Aortic smooth muscle cell (primary cell): ENCODE measurements around the genes HEATR4 and ACOT2.

- RRBS, result no CpG with 5 or more reads among the region's 5 CpGs
Measured at GRCh38 chr14:71355698-71356587, 35.7 kb downstream of the SIPA1L1 start.

GRCh38 chr14:71384181-71385041 lies 64.1 kb downstream of the SIPA1L1 start:
- RRBS, result no CpG with 5 or more reads among the region's 12 CpGs

- RRBS, result no CpG with 5 or more reads among the region's 6 CpGs
Measured at GRCh38 chr14:72477663-72478252, 416.1 kb downstream of the DPF3 start.

DNA sequence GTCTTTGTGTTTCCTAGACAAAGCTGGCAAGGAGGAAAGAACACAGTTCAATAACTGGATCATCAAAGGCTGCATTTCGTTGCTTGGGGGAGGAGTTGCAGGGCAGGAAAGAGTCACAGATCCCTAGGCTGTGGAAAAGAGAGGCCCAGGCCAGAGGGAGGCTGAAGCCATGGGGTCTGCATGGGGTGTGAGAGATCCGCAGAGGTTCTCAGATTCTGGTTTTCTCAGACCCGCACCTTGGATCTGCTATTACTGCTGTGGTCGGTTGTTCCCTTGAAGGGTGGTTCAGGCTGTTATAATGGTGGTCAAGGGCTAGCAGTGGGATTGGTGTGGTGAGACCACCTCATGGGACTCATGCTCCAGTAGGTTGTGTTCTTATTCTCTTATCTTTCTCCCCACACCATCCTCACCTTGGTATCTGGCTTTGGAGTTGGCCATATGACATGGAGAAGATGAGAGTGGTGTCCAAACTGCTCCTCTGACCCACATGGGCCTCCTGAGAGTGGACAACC lies 364.8 kb downstream of the DPF3 start:
- RRBS, result no CpG with 5 or more reads among the region's 4 CpGs

DNA sequence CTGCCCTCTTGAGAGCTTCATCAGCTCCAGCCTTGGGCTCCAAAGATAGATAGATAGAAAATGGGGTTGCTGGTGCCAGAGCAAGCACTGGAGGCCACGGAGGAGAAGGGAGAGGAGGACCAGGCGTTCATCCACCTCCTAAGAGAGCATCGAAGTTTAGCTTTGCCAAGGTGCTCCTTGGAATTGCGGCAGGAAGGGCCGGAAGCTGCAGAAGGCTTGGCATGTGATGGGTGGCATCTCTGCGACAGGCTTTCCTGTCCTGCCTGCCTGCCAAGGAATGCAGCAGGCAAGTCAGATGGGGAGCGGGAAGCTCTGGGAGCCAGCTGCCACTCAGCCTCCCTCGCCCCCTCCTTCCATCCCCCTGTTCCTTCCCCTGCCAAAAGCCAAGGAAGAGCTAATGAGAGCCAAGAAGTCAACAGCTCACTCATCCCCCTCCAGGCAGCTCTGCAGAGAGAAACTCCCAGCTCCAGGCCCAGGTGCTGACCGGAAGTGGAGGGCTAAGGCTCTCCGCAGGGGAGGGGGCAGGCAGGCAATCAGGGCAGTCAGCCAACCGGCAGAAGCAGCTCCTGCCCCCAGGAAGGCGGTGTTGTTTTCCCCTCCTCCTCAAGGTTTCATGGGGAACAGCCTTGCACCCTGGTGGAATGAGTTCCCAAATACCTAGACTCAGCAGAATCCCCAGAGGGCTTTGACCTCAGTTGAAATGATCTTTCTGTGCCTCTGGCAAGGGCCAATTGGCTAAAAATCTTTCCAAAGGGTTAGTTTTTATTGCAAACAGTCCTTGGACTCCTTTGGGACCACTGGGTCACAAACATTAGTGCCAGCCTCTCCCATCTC lies 349.3 kb downstream of the DPF3 start:
- RRBS, result 33% methylated on average over 3 of the region's 12 CpGs

DNA sequence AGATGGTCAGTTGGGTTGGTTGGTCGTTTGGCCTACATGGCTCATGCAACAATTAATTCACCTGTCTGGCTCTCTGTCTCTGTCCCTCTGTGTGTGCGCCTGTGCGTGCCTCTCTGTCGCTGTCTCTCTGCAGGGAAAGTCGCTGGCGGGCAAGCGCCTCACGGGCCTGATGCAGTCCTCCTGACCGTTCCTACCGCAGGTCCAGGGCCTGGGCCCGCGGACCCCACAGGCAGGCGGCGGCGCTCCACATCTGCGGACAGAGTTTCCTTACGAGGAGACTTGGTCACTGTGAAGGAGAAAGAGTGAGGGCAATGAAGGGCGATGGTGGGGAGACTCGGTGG lies 331.6 kb downstream of the DPF3 start:
- RRBS, result no CpG with 5 or more reads among the region's 19 CpGs

- RRBS, result no CpG with 5 or more reads among the region's 12 CpGs
Measured at GRCh38 chr14:72726425-72727226, 167.3 kb downstream of the DPF3 start.

GRCh38 chr14:72804372-72804798 lies 89.5 kb downstream of the DPF3 start:
- RRBS, result no CpG with 5 or more reads among the region's 3 CpGs

- RRBS, result no CpG with 5 or more reads among the region's 11 CpGs
Measured at GRCh38 chr14:72830938-72831349, 63.0 kb downstream of the DPF3 start.

GRCh38 chr14:73162126-73162879 lies 26.0 kb downstream of the PSEN1 start:
- RRBS, result no CpG with 5 or more reads among the region's 12 CpGs

DNA sequence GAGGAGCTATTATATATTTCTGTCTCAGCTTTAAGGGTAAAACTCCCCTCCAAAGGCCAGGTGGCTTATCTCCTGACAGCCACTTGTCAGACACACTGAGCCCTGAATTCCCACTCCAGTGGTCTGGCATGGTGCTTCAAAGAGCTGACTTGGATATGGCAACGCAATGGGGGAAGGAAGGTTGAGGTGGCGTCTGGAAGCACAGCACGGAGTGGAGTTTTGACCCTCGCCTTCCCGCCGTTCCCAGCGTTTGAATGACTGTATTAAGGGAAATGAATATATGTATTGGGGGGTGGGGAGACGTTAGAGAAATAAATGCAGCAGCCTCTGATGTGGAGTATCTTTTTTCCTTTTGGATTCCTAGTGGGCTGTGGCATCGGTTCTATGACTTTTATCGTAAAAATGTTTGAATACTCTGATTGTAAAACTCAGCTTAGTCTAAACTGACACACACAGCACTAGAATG lies 4.7 kb upstream of the PAPLN start:
- RRBS, result no CpG with 5 or more reads among the region's 10 CpGs

DNA sequence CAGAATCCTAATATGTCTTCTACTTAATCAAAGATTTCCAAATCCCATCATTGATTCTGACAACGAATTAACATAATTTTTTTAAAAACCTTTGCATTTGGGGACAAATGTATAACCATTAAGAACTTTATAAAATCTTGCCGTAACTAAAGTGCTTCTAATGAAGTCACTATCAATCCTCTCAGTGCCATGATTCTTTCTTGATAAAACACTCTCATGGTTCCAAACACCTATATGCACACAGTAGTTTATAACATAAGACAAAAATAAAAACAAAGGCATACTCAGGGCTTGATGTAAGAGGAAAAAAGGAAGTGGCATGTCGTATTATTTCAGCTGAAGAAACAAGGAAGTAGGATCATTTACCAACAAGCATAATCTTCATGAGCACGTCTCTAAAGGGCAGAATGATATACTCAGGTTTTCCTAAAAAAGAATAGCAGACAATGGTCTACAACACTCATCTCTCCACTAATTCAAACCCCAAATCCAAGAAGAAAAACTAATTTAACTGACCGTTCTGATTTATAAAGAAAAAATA lies 34.0 kb downstream of the NUMB start:
- RRBS, result no CpG with 5 or more reads among the region's 5 CpGs

GRCh38 chr14:73428257-73428839 lies 30.0 kb downstream of the NUMB start:
- RRBS, result no CpG with 5 or more reads among the region's 5 CpGs

DNA sequence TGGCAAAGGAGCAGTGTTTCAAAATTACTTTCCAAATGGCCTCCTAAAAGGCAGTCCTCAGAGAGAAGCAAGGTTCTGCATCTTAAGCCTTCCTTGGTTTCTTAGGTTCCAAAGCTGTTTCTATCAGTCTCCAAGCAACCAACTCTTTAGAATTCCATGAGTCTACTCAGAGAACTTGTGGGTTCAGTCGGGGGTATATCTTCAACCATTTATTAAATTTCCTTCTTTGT lies at the start of gene HEATR4:
Gene HEATR4, minus strand, starts transcription at position 110 of the 230 bp plus-strand sequence.
- RRBS, result no CpG with 5 or more reads among the region's 1 CpG

DNA sequence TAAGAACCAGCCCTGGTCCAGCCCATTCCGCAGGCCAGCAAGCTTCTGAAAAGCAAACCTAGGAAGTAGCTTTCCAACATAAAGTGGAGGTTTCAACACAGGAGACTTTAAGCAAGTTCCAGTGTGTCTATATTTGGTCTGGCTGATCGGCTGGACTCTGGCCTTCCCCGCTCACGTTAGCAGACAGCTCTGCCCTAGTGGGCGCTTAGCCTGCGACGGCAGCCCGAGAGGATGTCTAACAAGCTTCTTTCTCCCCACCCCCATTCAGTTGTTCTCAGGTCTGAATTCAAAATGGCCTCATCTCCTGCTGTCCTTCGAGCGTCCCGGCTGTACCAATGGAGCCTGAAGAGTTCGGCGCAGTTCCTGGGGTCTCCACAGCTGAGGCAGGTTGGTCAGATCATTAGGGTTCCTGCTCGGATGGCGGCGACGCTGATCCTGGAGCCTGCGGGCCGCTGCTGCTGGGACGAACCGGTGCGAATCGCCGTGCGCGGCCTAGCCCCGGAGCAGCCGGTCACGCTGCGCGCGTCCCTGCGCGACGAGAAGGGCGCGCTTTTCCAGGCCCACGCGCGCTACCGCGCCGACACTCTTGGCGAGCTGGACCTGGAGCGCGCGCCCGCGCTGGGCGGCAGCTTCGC lies at the start of gene ACOT2:
Gene ACOT2, plus strand, starts transcription at position 204 of the 635 bp plus-strand sequence.
- RRBS, result no CpG with 5 or more reads among the region's 51 CpGs

DNA sequence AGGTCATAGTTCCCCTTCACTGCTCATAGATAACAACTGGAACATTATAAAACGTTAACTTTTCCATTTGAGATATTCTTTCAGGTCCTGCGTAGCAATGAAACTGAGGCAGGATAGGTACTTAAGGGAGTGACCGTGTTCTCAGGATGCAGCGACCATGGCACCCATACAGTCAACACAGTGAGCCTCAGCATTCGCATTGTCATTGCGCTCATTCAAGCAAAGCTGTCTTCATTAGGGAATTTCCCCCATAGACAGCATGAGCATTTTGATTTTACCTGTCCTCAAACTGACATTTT lies 9.4 kb upstream of the ACOT4 start:
- RRBS, result no CpG with 5 or more reads among the region's 6 CpGs

DNA sequence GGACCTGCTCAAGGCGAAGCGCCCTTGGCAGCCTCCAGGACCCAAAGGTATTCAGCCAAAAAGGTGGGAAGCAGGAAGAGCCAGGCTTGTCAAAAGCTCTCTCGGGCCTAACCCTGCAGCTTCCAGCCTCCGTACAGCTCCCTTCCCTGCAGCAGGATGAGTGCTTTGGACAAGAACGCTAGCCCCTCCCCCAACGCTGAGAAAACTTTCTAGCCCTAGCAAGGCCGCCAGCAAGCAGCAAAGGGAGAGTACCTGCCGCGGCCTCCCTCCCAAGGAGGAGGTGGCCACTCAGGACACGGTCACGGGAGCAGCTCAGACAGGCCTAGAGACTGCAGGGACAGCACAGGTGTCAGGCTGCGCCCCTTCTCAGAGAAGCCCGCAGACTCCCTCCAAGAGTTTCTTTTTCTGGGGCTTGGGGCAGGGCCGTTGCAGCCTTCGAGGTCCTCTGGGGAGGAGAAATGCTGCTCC lies 3.8 kb upstream of the PNMA1 start:
- RRBS, result no CpG with 5 or more reads among the region's 15 CpGs

- RRBS, result 4% methylated on average over 3 of the region's 15 CpGs
Measured at GRCh38 chr14:73754817-73755968, 4.9 kb downstream of the MIDEAS start.

DNA sequence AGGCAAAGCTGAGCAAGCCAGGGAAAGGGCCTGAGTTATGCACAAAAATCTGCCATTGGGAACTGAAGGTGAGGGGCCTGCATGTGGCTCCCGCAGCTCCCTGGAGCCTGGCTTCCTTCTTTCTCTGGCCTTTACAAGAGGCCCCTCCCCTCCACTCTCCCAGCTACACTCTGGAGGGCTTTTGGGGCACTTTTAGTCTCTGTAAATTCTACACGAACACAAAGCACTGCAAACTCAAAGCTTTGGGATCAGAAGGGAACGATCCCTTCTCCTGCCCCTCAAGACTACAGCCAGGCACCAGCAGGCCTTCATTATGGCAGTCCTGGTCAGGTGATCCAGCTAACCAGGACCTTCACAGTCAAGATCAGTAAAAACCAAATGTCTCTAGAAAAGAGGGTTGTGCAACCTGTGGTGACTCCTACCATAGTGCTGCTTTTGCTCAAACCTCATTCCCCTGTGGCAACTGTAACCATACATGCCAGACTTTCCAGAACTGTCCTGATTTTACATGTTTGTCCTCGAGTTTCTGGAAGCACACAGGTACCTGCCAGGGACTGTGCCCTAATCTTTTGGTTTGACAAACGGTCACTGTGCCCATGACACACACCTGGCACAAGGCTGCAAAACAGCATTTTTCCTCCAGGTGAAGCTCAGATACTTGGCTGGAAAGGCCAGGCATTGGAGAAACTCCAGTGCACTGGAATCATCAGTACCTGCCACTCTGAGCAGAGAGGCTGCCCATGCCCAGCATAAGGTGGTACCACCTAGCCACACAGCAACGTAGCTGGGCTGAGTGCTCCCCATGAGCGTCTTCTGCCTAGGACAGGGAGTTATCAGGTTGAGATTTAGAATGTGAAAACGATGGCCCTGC lies 24.5 kb upstream of the MIDEAS start:
- RRBS, result no CpG with 5 or more reads among the region's 8 CpGs

DNA sequence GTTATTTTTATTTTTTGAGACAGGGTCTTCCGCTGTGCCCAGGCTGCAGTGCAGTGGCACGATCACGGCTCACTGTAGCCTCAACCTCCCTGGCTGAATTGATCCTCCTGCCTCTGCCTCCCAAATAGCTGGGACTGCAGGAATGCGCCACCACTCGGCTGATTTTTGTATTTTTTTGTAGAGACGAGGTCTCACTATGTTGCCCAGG lies 802 bp downstream of the COQ6 start:
- RRBS, result no CpG with 5 or more reads among the region's 6 CpGs